Cerebellum (tissue), 5 donors: ENCODE data around the genes H1-3, BTN3A1 and H2BC11.

DNA sequence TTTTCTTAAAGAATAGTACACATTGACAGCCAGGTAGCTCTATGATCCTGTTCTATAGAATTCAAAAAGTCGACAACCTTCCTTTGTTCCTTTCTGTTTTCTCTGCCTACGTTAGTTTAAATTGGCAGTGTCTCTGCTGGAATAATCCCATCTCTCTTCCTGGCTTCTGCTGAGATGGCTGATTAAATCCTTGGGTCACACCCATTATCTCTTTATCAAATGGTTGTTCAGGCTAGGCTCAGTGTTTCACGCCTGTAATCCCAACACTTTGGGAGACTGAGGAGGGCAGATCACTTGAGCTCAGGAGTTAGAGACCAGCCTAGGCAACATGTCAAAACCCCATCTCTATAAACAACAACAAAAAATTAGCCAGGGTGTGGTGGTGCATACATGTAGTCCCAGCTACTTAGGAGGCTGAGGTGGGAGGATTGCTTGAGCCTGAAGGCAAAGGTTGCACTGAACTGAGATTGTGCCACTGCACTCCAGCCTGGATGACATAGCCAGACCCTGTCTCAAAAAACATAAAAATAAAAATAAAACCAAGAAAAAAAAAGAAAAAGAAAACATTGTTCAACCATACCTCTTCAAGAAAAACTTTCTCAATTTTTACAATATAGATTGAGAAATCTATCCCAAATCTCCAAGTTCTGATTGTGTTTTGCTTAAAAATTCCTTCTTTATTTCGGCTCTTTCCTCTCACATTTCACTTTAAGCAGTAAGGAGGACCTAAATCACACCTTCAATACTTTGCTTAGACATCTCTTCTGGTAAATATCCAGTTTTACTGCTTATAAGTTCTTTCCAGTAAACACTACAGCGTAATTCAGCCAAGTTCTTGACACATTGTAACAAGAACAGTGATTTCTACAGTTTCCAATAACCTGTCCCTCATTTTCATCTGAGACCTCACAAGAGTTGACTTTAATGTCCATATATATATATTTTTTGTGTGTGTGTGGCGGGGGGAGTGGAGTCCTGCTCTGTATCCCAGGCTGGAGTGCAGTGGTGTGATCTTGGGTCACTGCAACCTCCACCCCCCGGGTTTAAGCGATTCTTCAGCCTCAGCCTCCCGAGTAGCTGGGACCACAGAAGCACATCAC, 8.0 kb downstream of the H2AC6 start:
- PRO-cap, 3 experiments: no peak in any of the 3 experiments
- RAMPAGE, long total RNA: no peak

DNA sequence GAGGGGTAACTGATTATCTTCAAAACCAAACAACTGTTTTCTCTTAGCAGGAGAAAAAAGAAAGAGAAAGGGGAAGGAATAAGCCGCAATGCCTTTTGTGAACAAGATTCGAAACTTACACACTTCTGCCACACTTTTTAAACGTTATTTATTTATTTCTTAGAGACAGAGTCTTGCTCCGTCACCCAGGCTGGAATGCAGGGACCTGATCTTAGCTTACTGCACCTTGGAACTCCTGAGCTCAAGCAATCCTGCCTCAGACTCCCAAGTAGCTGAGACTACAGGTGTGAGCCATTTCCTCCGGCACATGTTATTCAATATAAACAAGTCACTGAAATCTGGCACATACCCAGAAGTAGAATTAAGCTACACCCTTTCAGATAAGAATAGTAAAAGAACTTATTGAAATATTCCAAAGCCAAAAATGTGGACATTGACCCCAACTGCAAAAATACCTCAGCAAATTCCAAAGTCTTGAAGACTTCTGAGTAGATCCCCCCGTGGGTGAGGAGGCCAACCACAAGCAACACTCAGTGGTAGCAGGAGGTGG, 5.8 kb downstream of the H2BC5 start:
- PRO-cap, 3 experiments: no peak in any of the 3 experiments
- RAMPAGE, long total RNA: no peak

DNA sequence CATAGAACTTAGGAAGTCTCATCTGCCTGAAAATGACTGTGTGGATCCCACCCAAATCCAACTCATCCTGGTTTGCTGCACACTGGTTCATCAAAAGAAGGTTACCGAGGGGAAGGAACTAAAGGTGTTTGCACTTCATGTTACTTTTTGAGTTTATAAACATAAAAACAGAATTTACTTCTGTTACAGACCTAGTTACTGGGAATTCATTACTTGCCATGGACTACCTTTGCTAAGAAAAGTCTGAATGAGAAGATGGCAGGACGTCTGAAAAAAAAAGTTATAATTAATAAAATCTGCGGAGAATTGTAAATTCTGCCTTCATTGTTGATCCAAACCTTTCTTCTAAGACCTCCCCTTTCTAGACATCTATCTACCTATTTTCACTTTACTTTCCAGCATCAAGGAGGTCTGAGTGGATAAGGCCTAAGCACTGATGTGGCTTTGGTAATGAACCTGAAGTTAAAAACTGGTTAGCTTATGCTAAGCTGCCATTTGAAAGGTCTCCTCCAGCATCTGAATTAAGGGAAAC, 12.5 kb upstream of the H2BC6 start:
- PRO-cap, 3 experiments: no peak in any of the 3 experiments
- RAMPAGE, long total RNA: no peak

GRCh38 chr6:26195754-26196485, 1.2 kb downstream of the H3C4 start:
- PRO-cap, 3 experiments: no peak in any of the 3 experiments
- RAMPAGE, long total RNA: no peak

DNA sequence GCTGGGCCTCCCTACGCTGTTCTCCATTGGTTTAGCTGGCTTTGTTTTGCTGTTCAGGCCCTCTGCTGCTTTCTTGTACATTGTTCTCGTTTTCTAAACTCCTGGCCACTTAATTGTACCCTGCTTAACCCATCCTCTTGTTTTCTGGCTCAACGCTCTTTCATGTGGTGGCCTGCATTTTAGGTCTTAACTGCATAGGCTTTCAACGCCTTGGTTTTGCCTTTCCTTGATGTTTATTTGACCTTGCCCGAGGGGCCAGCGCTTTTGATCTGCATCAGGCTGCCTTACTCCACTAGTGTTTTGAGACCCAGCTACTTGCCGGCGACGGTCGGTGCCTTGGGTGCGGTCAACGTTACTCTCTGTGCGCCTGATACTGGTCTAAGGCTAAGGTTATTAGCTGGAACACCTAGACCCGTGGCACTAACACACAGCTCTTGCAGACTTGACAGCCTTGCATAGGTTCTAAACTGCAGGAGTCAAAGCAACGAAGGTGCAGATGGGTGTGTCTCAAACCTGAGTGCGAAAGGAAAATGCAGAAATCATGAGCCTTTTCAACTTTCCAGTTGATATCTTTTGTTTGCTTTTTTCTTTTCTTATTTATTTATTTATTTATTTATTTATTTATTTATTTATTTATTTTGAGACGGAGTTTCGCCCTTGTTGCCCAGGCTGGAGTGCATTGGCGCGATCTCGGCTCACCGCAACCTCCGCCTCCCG, 992 bp downstream of the H3C6 start:
- PRO-cap, 3 experiments: no peak in any of the 3 experiments
- RAMPAGE, long total RNA: no peak

GRCh38 chr6:26234479-26235316, at the start of gene H1-3:
H1-3 (minus strand) TSS chr6:26234987.
- PRO-cap, 3 experiments: peak in 1 of 3 experiments; most common minus-strand start chr6:26234801 (in 1)
- RAMPAGE, long total RNA: start-site peak on the minus strand at chr6:26234979-26234991, 8,488 and 11 reads in 2 replicates

- PRO-cap, 3 experiments: no peak in any of the 3 experiments
- RAMPAGE, long total RNA: no peak
Measured at GRCh38 chr6:26241007-26241586, 904 bp downstream of the H4C6 start.

- PRO-cap, 3 experiments: peak in 2 of 3 experiments; most common plus-strand start chr6:26402272 (in 1); most common minus-strand start chr6:26402153 (in 1)
- RAMPAGE, long total RNA: no peak
Measured at GRCh38 chr6:26402009-26402887, at the start of gene BTN3A1. BTN3A1 (plus strand) TSS chr6:26402275.

GRCh38 chr6:26407496-26408097, 5.5 kb downstream of the BTN3A1 start:
- PRO-cap, 3 experiments: no peak in any of the 3 experiments
- RAMPAGE, long total RNA: no peak

GRCh38 chr6:26413934-26414465, 11.9 kb downstream of the BTN3A1 start:
- PRO-cap, 3 experiments: no peak in any of the 3 experiments
- RAMPAGE, long total RNA: no peak

GRCh38 chr6:26420780-26422025, 19.1 kb upstream of the BTN3A3 start:
- PRO-cap, 3 experiments: peak in 3 of 3 experiments; most common plus-strand start chr6:26421426 (in 3)
- RAMPAGE, long total RNA: no peak

GRCh38 chr6:26430646-26431397, 9.5 kb upstream of the BTN3A3 start:
- PRO-cap, 3 experiments: no peak in any of the 3 experiments
- RAMPAGE, long total RNA: no peak

DNA sequence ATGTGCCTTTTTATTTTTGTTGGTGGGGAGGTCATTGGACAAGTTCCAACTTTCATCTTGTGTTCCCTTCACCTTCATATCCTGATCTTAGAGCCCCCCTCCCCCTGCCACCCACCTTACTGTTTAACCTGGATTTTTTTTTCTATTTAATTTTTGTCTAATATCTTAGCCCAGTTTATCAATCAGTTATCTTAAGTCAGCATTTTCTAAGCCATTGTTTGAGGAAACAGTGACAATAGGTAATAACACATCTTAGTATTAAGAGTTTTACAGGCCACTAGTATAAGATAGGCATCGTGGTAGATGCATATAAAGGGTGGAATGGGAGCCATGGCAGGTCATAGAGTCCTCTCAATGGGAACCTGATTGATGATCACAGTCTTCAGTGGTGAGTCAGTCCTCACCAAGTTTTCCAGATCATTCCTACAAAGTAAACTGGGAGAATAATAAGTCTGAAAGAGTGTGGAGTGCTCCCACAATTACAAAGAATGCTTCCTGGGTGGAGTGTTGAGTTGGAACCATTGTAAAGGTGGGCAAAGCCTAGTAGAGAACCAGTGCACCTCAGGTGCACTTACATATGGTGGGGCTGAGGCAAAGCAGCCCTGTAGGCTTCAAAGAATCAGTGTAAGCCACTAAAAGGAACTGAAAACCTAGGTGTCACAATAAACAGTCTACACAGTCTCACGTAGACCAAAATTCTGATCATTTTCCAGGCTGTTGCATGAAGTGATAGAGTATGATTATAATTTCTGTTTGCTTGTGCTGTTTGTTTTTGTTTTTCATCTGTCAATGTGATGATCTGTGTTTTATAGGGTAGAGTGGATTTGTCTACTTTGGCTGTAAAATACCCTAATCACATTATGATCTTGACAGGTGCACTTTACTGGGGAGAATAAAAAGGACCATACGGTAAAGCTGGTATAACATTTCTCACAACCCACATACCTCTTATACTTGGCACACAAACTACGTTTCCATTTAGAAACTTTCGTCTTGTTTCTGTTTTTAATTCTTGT, 2.7 kb downstream of the ABT1 start:
- PRO-cap, 3 experiments: no peak in any of the 3 experiments
- RAMPAGE, long total RNA: no peak

GRCh38 chr6:26756433-26756885, 96.9 kb upstream of the ZNF322 start:
- PRO-cap, 3 experiments: no peak in any of the 3 experiments
- RAMPAGE, long total RNA: no peak

GRCh38 chr6:27078625-27079028, 54.0 kb downstream of the H2BC11 start:
- PRO-cap, 3 experiments: no peak in any of the 3 experiments
- RAMPAGE, long total RNA: no peak

- PRO-cap, 3 experiments: peak in 2 of 3 experiments; most common minus-strand start chr6:27132795 (in 2)
- RAMPAGE, long total RNA: no peak
Measured at GRCh38 chr6:27132194-27132941, at the start of gene H2BC11. H2BC11 (minus strand) TSS chr6:27132795.

- PRO-cap, 3 experiments: no peak in any of the 3 experiments
- RAMPAGE, long total RNA: no peak
Measured at GRCh38 chr6:27157321-27158461, 10.8 kb downstream of the H2AC12 start.

GRCh38 chr6:27237400-27238259, 9.9 kb upstream of the PRSS16 start:
- PRO-cap, 3 experiments: no peak in any of the 3 experiments
- RAMPAGE, long total RNA: no peak

- PRO-cap, 3 experiments: peak in 1 of 3 experiments; most common plus-strand start chr6:27297994 (in 1)
- RAMPAGE, long total RNA: no peak
Measured at GRCh38 chr6:27297679-27298120, 14.4 kb downstream of the POM121L2 start.

DNA sequence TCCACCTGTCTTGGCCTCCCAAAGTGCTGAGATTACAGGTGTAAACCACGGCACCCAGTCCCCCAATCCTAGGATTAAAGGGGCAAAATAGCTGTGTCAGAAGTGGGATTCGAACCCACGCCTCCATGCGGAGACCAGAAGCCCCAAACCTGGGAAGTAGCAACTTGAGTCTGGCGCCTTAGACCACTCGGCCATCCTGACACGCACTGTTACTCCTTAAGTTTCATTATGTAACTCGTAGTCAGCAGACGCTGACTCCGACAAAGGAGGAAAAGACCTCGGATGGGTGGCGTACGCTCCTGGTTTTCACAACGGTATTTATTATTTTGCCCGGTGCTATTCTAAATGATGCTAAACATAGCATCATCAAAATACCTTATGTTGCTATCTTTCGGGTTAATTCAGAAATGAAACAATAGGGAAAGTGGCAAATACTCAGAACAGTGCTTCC, 129.6 kb upstream of the ZNF184 start:
- PRO-cap, 3 experiments: no peak in any of the 3 experiments
- RAMPAGE, long total RNA: no peak